Measurements from ENCODE around the gene CCDC88C.

- PRO-cap, 4 experiments, result no peak in any of the 4 experiments
- RAMPAGE, long total RNA, 2 experiments, result start-site peak on the minus strand in 1 of 2 experiments, at chr14:91313194-91313866 at its widest, 14 reads per replicate
- RRBS, result 90% methylated on average over 5 of the region's 38 CpGs
Observed at GRCh38 chr14:91313351-91314291, 69.1 kb upstream of the GPR68 start.

DNA sequence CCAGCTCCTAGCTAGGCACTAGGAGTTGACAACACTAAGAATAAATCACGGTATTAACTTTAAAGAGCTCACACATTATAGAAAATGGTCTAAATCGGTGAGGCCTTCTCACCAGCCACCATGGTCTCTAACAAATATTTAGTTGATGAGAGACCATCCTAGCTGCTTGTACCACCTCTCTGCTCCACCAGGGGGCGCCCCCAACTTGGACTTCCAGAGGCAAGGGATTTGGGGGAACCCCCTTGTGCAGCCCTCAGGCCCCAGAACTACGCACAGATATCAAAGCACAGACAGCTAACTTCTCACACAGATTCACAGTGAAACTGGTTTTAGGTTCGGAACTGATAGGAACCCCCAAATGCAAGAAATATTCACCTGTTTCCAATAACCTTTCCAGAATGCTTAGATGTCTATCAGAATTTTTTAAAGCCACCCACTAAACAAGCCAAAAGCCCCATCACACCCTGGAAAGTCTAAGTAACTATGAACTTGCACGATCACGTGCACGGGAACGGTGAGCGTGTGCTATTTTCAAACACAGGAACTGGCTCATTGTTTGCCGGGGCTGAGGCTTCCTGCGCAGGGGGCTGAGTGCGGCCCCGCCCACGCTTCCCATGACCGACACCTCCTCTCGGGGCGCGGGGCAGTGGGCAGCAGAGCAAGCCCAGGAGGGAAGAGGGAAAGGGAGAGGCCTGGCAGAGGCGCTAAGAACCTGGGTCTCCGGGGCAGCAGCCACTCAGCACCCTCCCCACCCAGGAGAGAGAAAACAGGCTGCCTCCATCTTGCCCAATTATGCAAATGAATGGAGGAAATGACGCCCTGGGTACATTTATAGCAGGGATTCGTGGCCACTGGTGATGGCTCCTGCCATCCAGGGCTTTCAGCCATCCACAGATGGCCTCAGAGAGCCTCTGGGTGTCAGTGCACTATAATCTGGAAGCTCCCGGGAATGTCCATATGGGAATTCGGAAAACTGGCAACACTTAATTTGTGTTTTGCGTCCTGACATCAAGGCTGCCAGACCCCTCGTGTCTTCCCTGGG is 79.4 kb upstream of the GPR68 start:
- PRO-cap, 4 experiments, result peak in 3 of 4 experiments; most common plus-strand start position 656 of the sequence (in 3); most common minus-strand start position 472 of the sequence (in 1)
- RAMPAGE, long total RNA, 2 experiments, result no peak in any of the 2 experiments
- RRBS, result no CpG with 5 or more reads among the region's 27 CpGs

DNA sequence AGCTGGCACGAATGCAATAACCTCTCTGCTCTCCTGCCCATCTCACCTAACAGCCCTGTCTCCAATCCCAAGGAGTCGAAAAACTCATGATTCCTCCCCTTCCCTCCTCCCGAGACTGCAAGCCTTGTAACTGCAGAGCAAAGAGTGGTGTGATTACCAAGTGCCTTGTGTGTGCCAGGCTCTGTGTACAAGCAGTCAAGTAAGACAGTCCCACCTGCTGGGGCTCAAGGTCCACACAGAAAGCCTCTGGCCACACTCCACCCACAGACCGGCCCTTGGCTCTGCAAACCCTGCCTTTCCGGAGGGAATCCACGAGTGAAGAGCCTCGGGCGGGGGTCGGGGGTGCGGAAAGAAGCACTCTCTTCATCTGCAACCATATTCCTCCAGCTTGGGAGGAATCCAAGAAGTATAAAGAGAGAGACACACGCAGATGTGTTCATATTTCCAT is 84.9 kb downstream of the CCDC88C start:
- PRO-cap, 4 experiments, result no peak in any of the 4 experiments
- RAMPAGE, long total RNA, 2 experiments, result no peak in any of the 2 experiments
- RRBS, result no CpG with 5 or more reads among the region's 11 CpGs

GRCh38 chr14:91354798-91356091 is 62.4 kb downstream of the CCDC88C start:
- PRO-cap, 4 experiments, result no peak in any of the 4 experiments
- RAMPAGE, long total RNA, 2 experiments, result no peak in any of the 2 experiments
- RRBS, result 29% methylated on average over 4 of the region's 35 CpGs

DNA sequence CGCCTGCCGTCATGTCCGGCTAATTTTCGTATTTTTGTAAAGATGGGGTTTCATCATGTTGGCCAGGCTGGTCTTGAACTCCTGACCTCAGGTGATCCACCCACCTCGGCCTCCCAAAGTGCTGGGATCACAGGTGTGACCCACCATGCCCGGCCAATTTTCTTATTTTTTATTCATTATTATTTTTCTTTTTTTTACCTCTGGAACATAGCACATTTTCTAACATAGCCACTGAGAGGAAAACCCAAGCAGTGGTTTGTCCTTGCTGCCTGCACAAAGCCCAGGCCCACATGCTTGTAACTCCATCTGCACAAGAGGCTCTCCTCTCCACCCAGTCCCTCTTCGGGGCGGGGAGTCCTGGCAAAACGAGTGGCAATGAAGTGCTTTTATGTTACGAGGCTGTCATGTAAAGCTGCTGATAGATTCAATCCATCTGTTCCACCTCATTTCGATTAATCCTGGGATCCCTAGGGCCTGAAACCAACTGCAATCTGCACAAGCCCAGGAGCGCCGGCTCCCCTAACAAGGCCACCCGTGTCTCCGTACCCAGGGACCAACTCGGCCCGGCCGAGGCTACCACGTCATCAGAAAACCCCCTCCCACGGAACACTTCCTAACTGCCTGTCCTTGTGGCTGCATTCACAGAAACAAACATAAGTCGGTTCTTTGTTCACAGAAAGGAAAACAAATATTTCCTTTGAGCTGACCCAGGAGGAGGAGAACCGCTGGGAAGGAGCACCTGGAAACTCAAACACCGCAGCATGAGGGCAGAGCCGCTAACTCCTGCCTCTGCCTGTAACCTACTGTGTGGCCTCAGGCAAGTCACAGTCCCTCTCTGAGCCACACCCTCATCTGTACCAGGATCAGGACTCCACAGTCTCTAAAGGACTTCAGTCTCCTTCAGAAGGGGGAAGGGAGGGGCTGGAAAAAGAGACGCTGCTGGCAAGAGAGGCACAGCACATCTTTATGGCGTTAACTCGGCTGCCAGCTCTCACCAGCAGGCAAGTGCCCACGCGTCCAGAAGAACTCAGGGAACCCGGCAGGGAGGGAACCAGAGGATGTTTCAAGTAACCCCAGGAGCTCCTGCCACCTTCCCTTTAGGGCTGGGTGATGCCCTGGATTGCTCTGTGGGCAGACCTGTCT is 47.9 kb downstream of the CCDC88C start:
- PRO-cap, 4 experiments, result peak in 1 of 4 experiments; most common minus-strand start position 539 of the sequence (in 1)
- RAMPAGE, long total RNA, 2 experiments, result no peak in any of the 2 experiments
- RRBS, result 6% methylated on average over 5 of the region's 30 CpGs

DNA sequence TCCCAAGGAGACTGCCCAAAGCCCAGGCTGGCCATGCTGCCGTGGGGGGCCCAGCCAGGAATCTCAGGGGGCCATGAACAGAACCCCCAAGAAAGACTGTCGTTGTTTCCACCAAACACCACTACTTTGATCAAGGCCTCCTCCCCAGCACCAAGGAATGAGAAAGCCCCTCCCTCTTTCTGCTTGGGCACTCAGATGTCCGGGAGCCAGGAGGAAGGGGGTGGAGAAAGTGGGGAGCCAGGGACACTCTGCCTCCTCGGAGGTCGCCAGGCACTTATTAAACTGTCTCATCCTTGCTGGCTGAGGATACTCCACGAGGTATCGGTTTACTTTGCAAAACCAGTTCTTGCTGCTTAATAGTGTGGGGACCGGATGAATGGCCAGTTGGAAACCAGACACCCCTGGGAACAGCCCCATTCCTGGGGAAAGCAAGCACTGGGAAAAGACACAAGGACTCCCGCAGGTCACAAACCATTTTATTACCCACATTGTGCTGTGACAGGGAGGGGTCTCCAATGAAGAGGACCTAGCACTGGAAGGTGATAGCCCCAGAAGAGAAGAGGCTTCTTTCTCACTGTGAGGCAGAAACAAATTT is 34.2 kb downstream of the CCDC88C start:
- PRO-cap, 4 experiments, result peak in 1 of 4 experiments; most common minus-strand start position 279 of the sequence (in 1)
- RAMPAGE, long total RNA, 2 experiments, result no peak in any of the 2 experiments
- RRBS, result no CpG with 5 or more reads among the region's 9 CpGs

GRCh38 chr14:91416634-91417176 is 915 bp downstream of the CCDC88C start:
- PRO-cap, 4 experiments, result peak in 4 of 4 experiments; most common plus-strand start chr14:91416930 (in 4)
- RAMPAGE, long total RNA, 2 experiments, result no peak in any of the 2 experiments
- RRBS, result 27% methylated on average over 3 of the region's 25 CpGs

DNA sequence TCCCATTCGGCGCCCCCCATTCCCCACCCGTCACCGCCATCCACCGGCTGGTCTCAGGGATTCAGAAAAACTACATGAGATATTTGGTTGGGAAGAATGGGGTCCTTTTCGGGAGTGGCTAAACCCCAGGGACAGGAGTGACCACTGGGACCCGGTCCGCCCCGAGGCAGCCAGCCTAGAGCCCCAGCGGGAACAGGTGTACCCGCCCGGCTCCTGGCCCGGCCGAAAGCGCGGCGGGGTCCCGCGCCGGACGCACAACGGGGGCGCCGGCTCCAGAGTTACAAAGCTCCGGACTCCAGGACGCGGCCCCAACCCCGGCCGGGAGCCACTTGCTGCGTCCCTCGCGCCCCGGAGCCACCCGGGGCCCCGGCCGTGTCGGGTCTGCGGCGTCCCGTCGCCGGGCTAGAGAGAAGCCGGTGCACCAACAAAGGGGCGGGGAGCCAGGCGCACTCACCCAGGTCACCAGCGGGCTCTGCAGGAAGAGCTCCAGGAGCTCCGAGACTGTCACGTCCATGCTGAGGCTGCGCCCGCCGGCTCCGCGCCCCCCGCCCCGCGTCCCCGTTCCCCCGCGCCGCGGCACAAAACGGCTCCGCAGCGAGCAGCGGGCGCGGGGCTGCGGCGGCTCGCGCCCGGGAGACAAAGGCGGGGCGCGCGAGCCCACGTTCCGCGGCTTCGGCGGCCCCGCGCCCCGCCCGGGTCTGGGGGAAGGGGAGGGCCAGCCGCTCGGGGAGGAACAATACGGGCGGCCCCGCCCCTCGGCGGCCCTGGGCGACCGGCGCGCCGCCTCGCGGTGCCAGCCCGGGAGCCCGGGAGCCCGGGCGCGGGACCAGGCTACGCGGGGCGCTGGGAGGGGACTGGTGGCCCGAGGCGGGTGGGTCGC is at the start of gene CCDC88C:
TSS of gene CCDC88C (minus strand) at position 644 of the 880 bp plus-strand sequence.
- PRO-cap, 4 experiments, result peak in 4 of 4 experiments; most common plus-strand start position 801 of the sequence (in 3); most common minus-strand start position 700 of the sequence (in 4)
- RAMPAGE, long total RNA, 2 experiments, result no peak in any of the 2 experiments
- RRBS, result 3% methylated on average over 53 of the region's 110 CpGs

- PRO-cap, 4 experiments, result no peak in any of the 4 experiments
- RAMPAGE, long total RNA, 2 experiments, result no peak in any of the 2 experiments
- RRBS, result no CpG with 5 or more reads among the region's 24 CpGs
Observed at GRCh38 chr14:91645920-91646501, 85.9 kb downstream of the CATSPERB start.

- PRO-cap, 4 experiments, result no peak in any of the 4 experiments
- RAMPAGE, long total RNA, 2 experiments, result no peak in any of the 2 experiments
- RRBS, result no CpG with 5 or more reads among the region's 3 CpGs
Observed at GRCh38 chr14:91755448-91755957, 23.6 kb upstream of the CATSPERB start.

DNA sequence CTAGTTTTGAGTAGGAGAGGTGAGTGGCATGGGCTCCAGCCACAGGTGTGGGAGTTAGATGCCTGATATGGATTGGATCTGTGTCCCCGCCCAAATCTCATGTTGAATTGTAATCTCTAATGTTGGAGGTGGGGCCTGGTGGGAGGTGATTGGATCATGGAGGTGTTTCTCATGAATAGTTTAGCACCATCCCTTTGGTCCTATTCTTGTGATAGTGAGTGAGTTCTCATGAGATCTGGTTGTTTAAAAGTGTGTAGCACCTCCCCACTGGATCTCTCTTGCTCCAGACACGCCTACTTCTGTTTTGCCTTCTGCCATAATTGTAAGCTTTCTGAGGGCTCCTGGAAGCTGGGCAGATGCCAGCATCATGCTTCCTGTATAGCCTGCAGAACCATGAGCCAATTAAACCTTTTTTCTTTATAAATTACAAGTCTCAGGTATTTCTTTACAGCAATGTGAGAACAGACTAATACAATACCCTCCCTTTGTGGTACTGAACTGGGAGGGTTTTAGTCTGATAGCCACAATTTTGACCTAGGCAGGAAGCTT is 27.8 kb upstream of the CATSPERB start:
- PRO-cap, 4 experiments, result no peak in any of the 4 experiments
- RAMPAGE, long total RNA, 2 experiments, result start-site peak on the minus strand in 1 of 2 experiments, centred at position 492 of the sequence, 8 reads per replicate
- RRBS, result no CpG with 5 or more reads among the region's 2 CpGs

DNA sequence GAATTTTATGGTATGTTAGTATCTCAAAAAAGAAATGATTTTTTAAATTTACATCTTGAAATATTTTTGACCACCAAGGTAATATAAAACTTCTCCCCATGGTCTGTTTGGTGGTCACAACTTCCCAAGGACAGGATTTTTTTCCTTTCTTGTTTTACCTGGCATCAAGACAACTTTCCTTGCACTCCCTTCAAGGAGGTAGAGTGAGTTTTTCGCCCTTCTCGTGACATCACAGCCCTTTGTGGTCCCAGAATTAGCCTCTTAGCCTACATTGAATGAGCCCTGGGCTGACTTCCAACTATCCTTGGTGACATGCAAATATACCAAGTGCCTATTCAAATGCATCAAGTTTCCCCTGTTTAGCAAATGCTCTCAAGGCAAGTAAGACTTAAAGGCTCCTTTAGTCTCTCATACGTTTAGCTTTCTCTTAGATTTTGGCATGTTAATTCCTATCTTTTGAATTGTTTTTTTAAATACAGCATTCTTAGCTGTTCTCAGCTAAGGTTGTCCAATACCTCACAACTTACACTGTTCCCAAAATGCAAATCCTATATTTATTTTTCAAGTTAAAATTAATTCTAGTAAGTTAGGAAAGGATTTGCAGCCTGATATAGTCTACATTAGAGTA is 36.5 kb downstream of the TC2N start:
- PRO-cap, 4 experiments, result no peak in any of the 4 experiments
- RAMPAGE, long total RNA, 2 experiments, result no peak in any of the 2 experiments
- RRBS, result no CpG with 5 or more reads among the region's 3 CpGs

- PRO-cap, 4 experiments, result peak in 2 of 4 experiments; most common plus-strand start chr14:91835844 (in 2)
- RAMPAGE, long total RNA, 2 experiments, result no peak in any of the 2 experiments
- RRBS, result 7% methylated on average over 8 of the region's 23 CpGs
Observed at GRCh38 chr14:91835624-91835994, 31.7 kb downstream of the TC2N start.

GRCh38 chr14:92207012-92207544 is 85.3 kb downstream of the CPSF2 start:
- PRO-cap, 4 experiments, result peak in 1 of 4 experiments; most common minus-strand start chr14:92207177 (in 1)
- RAMPAGE, long total RNA, 2 experiments, result no peak in any of the 2 experiments
- RRBS, result 17% methylated on average over 1 of the region's 12 CpGs

GRCh38 chr14:92254668-92255309 is 68.2 kb upstream of the SLC24A4 start:
- PRO-cap, 4 experiments, result no peak in any of the 4 experiments
- RAMPAGE, long total RNA, 2 experiments, result no peak in any of the 2 experiments
- RRBS, result 3% methylated on average over 4 of the region's 26 CpGs

- PRO-cap, 4 experiments, result no peak in any of the 4 experiments
- RAMPAGE, long total RNA, 2 experiments, result no peak in any of the 2 experiments
- RRBS, result no CpG with 5 or more reads among the region's 1 CpG
Observed at GRCh38 chr14:92400904-92401166, 77.9 kb downstream of the SLC24A4 start.

DNA sequence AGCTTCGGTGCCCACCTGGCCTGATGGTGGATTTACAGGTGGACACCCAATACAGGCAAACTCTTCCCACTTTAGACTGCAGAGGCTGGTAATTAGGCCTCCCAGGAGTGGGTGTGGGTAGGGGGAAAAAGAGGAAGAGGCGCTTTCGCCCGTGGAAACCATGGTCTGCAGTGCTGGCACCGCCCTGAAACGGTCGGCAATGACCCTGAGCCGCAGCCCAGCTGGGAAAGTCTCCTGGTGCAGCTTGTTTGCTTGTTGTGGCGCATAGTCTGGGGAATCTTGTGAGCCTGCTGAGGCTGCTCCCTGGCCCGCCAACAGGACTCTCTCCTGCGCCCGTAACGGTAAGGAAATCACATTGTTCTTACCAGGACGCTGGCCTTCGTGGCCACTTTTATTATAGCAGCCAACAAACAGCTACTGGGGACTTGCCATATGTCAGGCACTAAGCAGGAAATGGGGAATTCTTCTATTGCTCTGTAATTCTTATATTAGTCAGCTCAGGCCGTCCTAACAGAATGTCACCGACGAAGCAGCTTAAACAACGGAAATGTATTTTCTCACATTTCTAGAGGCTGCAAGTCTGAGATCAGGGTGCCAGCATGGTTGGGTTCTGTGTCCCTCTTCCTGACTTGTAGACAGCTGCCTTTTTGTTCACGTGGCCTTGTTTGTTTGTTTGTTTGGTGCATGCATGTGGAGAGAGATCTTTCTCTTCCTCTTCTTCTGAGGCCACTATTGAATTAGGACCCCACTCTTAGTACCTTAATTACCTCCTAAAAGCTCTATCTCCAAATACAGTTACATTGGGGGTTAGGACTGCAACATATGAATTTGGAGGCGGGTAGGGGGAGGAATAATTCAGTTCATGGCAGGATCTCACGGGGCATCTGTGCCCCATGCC is 52.5 kb upstream of the RIN3 start:
- PRO-cap, 4 experiments, result no peak in any of the 4 experiments
- RAMPAGE, long total RNA, 2 experiments, result no peak in any of the 2 experiments
- RRBS, result no CpG with 5 or more reads among the region's 22 CpGs

DNA sequence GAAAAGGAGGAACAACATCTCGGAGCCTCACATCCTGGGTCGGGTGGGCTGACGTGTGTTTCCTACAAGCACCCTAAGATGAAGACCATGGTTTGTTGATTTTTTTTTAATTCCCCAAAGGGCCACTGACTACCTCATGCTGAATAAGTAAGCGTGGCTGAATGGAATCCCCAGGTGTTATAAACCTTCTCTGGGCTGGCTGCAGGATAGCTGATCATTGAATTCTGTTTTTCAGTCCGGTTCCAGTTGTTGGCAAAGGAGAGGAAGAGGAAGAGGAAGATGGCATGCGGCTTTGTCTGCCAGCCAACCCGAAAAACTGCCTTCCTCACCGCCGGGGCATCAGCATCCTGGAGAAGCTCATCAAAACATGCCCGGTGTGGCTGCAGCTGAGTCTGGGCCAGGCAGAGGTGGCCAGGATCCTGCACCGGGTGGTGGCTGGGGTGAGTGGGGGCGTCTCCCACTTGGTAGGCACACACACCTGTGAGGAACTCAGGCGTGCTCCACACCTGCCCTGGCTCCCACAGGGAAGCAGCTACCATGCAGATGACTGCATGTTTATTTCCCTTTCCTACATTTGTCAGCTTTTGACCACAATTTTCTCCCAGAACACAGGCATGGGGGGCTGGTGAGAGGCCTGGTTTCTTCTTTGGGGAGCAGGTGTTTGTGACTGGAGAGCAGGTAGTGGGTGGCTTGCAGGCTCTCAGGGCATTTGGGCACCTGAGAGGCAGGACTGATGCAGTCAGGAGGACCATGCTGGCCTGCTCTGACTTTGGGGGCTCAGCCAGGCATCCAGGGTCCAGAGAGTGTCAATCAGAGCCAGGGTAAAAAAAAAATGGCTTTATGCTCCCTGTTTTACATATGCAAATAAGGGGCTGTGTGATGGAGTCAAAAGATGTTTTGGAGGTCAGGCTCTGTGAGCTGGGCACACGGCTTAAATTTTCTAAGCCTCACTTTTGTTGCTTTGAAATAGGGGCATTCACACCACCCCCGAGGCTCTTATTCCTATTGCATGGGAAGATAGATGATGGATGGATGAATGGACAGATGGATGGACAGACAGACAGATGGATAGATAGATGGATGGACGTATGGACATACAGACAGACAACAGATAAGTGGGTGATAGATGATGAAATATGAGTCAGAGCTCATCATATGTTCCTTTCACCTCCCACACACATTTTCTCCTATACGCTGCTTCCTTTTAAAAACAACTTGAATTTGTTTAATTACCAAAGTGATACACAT is 42.4 kb downstream of the RIN3 start:
- PRO-cap, 4 experiments, result no peak in any of the 4 experiments
- RAMPAGE, long total RNA, 2 experiments, result no peak in any of the 2 experiments
- RRBS, result 57% methylated on average over 6 of the region's 17 CpGs

GRCh38 chr14:92651838-92652897 is 96.3 kb downstream of the LGMN start:
- PRO-cap, 4 experiments, result peak in 4 of 4 experiments; most common plus-strand start chr14:92652248 (in 4); most common minus-strand start chr14:92652162 (in 2)
- RAMPAGE, long total RNA, 2 experiments, result start-site peak on the plus strand in 1 of 2 experiments, at chr14:92652025-92652387 at its widest, 57 reads per replicate
- RRBS, result 39% methylated on average over 5 of the region's 39 CpGs

- PRO-cap, 4 experiments, result no peak in any of the 4 experiments
- RAMPAGE, long total RNA, 2 experiments, result no peak in any of the 2 experiments
- RRBS, result no CpG with 5 or more reads among the region's 1 CpG
Observed at GRCh38 chr14:92692556-92692871, 55.9 kb downstream of the LGMN start.

Data from uterus (tissue), 7 donors.